Smooth muscle cell (in vitro differentiated cells): Measurements from ENCODE around the genes RGS9, CEP112 and PSMD12.

DNA sequence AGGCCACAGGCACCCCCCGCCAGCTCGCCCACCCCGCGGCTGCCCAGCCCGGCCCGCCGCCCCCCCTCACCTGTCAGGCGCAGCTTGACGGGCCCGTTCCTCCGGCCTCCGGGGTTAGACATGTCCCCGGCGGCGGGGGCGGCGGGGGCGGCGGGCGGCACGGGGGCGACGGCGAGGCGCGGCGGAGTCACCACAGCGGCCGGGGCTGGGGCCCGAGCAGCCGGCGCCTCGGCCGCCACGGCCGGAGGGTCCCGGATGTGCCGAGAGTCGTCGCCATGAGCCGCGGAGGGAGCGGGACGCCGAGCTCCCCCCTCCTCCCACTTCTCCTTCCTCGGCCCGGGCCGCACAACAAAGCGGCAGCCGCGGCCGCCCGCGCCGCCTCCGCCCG lies 354 bp downstream of the SMURF2 start:
- RAMPAGE, long total RNA: no peak

DNA sequence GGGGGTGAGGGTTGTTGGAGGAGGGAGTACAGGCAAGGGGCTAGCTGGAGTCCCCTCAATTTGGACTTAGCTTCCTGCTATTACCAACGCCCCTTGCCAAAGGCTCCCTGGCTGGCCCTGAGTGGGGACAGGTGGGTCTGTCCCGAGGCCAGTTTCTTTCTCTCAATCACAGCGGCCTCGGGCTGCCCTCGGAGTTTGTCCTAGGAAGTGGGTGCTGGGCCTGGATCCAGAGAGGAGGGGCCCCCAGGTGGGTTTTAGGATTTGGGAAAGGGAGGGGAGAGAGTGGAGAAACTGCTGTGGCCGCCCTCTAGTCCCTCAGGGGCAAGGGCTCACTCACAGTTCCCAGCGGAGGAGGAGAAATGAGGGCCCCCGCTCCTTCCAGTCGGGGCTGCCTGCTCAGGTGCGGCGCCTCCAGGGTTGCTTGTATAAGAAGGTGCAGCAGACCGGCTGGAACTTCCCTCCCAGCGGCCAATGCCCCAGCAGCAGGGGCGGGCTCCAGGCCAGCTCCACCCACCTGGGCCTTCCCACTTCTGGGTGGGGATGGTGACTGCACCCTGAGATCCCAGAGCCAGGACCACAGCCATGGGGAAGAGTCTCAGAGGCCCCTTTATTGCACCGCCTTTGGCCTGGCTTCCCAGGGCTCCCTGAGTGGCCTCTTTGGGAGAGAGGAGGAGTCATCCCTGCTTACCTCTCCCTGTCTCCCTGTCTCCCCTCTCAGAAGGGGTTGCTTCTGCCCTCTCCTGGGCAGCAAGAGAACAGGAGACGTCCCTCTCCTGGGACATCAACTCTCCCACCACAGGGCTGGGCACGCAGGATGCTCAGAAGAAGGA lies 111.9 kb upstream of the SMURF2 start:
- RAMPAGE, long total RNA: no peak

DNA sequence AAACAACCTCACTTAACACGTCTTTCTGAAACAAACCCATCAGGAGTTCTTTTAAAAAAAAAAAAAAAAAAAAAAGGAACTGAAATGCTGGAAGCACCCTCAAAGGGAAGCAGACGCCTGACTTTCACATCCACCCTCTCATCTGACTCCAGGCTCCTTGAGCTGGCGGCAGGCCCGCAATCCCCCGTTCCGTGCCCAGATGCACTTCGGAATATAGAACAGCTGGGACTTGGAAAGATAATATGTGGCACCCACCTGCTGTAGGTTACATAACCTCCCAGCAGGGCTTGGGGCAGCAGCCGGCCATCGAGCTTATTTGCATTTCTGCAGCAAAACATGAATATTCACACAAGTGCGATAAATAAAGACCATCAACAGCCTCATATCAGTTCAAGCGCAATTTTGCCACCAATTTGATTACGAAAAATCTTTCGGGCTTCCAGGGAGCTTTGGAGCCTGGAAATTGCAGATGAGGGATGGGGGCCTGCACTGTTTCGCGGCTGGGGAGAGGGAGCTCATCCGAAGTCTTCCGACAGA lies 115.7 kb upstream of the SMURF2 start:
- RAMPAGE, long total RNA: no peak

DNA sequence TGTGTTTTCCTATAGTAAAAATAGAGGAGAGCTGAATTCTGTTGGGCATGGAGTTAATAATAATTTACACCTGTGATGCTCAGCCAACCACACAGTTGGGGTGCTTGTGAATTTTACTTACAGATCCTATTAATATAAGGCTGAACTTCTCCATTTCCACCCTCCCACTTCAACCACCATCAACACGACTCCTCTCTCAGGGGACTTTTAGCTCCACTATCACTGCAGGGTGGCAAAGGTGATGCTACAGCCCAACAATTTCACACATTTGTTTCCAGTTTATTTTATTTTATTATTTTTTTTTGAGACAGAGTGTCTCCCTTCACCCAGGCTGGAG lies 58.1 kb downstream of the GNA13 start:
- RAMPAGE, long total RNA: no peak

GRCh38 chr17:65036920-65037951 lies 19.3 kb downstream of the GNA13 start:
- RAMPAGE, long total RNA: no peak

DNA sequence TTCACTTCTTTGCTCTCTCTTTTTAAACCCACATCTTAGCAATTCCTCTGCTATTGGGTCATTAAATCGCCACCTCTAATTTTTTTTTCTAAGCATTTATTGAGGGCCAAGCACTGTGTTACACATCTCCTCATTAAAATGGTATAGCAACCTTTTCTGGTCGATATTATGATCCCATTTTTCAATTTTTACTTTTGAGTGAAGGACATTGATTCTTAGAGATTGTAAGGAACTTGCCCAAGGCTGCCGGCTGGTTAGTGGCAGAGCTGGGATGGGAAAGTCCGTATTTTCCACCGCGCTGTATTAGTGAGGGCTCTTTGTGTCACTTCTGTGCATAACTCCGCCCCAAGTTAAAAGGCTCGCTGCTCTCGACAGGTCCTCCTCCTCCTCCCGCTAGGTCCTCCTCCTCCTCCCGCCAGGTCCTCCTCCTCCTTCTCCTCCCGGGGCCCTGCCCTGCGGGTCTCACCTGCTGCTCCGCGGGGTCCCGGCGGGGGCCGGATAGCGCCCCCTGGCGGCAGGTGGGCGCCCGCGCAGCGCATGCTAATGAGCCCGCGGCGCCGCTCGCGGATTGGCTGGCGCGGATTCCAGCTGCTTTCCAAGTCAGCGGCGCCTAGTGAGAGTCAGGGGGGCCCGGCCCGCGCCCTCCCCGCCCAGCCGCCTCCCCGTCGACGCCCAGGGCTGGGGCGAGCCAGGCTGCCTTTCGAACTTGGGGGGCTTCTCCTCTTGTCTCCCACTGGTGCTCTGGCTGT lies at the start of gene RGS9:
RGS9 (plus strand) TSS at position 599 of the 749 bp plus-strand sequence.
- RAMPAGE, long total RNA: start-site peak on the plus strand centred at position 649 of the sequence, 33 bp wide, 52 and 33 reads in 2 replicates

- RAMPAGE, long total RNA: no peak
These were observed 288.8 kb downstream of the CEP112 start for GRCh38 chr17:65903234-65903506.

GRCh38 chr17:66187162-66188031 lies 4.5 kb downstream of the CEP112 start:
- RAMPAGE, long total RNA: no peak

DNA sequence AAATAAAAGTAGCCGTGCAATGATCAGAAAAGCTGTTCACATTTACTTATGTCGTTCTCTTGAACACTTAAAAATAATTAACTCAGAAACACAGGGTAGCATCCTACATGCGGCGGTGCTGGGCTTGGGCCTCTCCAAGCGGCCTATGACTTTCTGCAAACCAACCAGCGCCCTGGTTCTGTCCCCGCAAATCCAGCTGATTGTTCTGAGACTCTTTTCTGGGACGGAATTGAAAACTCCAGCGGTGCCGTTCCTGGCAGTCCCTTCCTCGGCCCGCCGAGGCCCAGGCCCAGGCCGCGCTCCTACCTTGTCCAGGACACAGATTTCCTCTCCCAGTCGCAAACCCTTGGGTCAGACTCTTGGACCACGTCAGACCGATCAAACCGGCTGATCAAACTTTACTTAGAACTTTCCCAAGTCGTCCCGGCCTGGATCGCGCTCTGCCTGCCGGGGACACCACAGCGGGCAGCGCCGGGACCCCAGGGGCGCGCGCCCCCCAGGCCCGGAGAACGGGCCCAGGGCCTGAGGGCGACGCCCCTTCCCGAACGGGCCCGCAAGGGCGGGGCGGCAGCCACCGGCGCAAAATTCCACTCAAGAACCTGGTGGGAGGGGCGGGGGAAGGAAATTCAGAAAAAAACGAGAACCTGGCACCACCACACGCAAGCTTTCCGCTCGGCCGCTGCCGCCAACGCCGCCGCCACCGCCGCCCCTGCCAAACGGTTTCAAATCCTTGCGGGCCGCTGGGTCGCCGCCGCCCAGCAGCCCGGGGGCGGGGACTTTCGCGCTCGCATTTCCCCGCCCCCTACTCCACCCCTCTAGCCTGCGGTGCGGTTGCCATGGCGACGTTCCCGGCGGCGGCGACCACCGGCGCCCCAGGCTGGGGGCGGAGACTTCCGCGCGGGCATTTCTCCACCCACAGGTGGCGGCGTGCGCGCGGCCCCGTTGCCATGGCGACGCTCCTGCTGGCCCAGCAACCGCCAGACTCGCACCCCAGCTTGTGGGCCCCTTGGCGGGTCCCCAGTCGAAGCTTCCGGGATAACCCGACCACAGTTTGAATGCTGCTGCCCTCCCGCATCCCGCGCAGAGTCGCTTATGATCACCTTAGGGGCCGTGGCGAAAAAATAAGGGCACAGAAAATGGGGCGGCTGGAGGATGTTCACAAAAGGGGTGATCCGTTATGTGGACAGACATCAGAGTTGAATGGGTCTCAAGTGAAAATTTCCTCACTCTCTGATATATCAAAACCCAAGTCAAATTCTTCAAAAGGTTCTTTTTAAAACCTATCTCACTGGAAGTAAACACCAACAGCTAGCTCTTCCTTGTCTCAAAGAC lies at the start of gene CEP112:
CEP112 (minus strand) TSS at position 781 of the 1,332 bp plus-strand sequence.
- RAMPAGE, long total RNA: start-site peak on the minus strand centred at position 502 of the sequence, 58 bp wide, 26 and 46 reads in 2 replicates; start-site peak on the minus strand centred at position 738 of the sequence, 103 bp wide, 64 and 30 reads in 2 replicates

GRCh38 chr17:66304889-66305341 lies 2.5 kb downstream of the PRKCA start:
- RAMPAGE, long total RNA: no peak

- RAMPAGE, long total RNA: no peak
These were observed 130.7 kb downstream of the PRKCA start for GRCh38 chr17:66432973-66433616.

GRCh38 chr17:66567009-66568014 lies 264.9 kb downstream of the PRKCA start:
- RAMPAGE, long total RNA: no peak

GRCh38 chr17:66578806-66579326 lies 256.1 kb upstream of the CACNG5 start:
- RAMPAGE, long total RNA: no peak

- RAMPAGE, long total RNA: no peak
These were observed 87.1 kb upstream of the CACNG5 start for GRCh38 chr17:66747706-66748261.

- RAMPAGE, long total RNA: no peak
These were observed 56.0 kb downstream of the HELZ start for GRCh38 chr17:67188782-67189635.

GRCh38 chr17:67246188-67246504 lies 1.1 kb upstream of the HELZ start:
- RAMPAGE, long total RNA: no peak

DNA sequence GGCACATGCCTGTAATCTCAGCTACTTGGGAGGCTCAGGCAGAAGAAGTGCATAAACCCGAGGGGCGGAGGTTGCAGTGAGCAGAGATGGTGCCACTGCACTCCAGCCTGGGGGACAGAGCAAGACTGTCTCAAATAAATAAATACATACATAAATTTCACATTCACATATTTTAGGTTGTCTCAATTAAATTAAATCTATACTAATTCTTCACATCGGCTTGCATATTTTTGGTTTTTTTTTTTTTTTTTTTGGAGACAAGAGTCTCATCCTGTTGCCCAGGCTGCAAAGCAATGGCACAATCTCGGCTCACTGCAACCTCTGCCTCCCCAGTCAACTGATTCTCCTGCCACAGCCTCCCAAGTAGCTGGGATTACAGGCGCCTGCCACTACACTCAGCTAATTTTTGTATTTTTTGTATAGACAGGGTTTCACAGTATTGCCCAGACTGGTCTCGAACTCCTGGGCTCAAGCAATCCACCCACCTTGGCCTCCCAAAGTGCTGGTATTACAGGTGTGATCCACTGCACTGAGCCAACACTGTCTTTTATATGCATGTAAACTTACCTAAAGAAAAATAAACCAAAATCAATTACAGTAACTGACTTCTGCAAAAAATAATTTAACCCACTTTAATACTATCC lies 11.4 kb downstream of the PSMD12 start:
- RAMPAGE, long total RNA: no peak

GRCh38 chr17:67360836-67361292 lies 5.5 kb downstream of the PSMD12 start:
- RAMPAGE, long total RNA: no peak

- RAMPAGE, long total RNA: start-site peak on the minus strand at chr17:67366472-67366582, 1,732 and 483 reads in 2 replicates
These were observed at the start of gene PSMD12 for GRCh38 chr17:67366174-67366847. Gene PSMD12, minus strand, starts transcription at chr17:67366577.

DNA sequence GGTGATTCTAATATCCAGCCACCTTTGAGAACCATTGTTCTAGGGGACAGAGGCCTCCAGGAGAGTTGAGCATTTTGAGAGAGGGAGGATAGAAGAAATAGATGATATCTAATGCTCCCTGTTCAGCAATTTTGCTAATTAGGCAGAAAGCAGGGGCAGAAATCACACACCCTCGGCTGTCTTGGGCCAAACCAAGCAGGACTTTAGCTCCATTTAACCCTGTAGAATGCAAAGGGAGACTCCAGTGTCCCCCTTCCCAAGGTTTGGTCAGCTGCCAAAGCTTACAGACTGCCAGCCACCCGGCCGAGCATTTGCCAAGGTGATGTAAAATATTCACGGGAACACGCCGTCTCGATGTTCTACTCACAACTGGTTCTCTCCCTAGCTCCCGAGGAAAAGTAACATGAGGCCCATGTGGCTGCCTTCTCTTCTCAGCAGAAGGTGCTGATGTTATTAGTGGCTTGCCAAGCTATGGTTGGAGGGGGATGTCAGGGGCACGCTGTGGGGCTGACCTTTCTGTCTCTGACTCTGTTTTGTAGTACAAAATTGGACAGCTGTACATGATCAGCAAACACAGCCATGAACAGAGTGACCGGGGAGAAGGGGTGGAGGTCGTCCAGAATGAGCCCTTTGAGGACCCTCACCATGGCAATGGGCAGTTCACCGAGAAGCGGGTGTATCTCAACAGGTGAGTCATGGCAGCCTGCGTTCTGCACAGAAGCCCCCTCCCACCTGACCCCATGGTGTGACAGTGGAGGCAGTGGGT lies 155.4 kb downstream of the PITPNC1 start:
- RAMPAGE, long total RNA: no peak